ENCODE measurements around a stretch of chr10.

GRCh38 chr10:35203795-35204232 is 77.2 kb downstream of the CREM start:
- RRBS = no CpG with 5 or more reads among the region's 6 CpGs

- RRBS = no CpG with 5 or more reads among the region's 23 CpGs
Observed at GRCh38 chr10:35406638-35407466, 70.5 kb downstream of the CCNY start.

- RRBS = no CpG with 5 or more reads among the region's 9 CpGs
Observed at GRCh38 chr10:35413106-35413905, 77.0 kb downstream of the CCNY start.

DNA sequence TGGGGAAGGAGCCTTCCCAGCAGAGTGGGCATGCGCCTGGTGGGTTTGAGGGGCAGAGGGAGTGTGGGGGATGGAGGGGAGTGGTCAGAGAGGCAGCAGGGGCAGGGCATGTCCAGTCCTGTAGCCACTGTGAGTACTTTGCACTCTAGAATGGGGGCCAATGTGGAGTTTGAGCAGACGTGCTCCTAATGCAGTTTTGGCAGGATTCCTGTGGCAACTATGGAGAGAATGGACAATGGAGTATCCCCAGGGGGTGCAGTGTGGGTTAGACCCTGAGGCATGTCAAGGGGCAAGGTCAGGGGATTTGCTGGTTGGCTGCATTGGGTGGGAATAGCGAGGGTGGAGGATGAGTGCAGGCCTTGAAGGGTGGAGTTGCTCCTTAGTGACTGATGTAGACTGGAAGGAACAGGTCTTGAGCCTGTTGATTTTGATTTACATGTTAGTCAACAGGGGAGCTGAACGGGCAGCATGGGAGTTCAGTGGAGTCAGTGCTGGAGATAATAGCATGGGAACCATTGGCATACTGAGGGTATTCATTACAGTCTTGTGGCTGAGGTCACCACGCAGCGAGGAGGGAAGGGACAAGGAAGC is 112.4 kb downstream of the CCNY start:
- RRBS = no CpG with 5 or more reads among the region's 6 CpGs

GRCh38 chr10:35639943-35640517 is 2.1 kb downstream of the FZD8 start:
- RRBS = 2% methylated on average over 53 of the region's 75 CpGs

DNA sequence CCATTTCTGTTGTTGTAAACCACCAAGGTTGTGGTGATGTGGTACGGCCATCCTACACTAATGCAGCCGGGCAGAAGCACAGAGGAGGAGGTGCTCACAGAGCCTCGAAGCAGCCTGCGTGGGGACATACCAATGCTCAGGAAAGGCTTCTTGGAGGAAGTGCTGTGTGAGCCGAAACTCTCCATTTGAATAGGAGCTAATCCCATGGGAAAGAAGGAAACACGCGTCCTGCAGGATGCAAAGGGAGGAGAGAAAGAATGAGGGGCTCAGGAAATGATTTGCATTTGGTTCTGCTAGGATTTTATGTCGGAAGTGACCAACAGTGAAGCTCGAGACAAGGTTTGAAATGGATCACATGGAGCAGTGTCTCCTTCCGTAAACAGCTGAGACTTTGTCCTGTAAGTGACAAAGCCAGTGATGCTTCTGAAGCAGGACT is 477.8 kb upstream of the ANKRD30A start:
- RRBS = no CpG with 5 or more reads among the region's 10 CpGs

DNA sequence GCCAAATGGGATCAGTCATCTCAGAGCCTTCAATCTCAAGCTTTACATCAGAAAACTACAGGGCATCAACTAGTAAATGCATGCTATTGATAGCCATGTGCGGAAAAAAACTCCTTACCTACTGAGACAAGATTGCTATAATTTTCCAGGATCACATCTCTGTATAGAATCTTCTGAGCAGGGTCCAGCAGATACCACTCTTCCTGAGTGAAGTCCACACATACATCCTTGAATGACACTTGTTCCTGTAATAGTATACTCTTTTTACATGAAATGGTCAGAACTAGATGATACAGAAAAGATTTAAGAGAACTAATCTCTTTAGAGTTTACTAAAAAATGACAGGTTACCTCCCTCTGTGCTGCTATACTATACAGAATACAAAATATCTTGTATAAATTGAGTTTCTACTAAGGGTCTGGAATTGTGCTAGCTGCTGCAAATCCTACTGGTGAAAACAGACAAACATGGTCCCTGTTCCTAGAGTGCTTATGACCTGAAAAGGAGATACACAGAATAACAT is 19.5 kb downstream of the ZNF248 start:
- RRBS = no CpG with 5 or more reads among the region's 1 CpG

GRCh38 chr10:37860755-37861487 is 3.5 kb upstream of the ZNF248 start:
- RRBS = no CpG with 5 or more reads among the region's 2 CpGs

DNA sequence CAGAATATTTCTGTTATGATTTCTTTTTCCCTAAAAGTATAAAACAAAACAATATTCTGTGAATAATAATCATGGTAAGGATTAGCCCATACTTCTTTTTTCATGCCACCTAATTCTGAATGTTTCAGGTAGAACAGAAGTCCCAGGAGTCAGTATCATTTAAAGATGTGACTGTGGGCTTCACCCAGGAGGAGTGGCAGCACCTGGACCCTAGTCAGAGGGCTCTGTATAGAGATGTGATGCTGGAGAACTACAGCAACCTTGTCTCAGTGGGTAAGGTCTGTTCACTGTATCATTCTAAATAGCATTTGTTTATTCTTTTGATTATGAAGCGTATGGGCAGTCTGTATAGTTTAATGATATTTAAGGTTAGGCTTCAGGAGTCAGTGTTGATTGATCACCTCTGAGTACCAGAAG is 6.3 kb downstream of the ZNF33A start:
- RRBS = no CpG with 5 or more reads among the region's 1 CpG

DNA sequence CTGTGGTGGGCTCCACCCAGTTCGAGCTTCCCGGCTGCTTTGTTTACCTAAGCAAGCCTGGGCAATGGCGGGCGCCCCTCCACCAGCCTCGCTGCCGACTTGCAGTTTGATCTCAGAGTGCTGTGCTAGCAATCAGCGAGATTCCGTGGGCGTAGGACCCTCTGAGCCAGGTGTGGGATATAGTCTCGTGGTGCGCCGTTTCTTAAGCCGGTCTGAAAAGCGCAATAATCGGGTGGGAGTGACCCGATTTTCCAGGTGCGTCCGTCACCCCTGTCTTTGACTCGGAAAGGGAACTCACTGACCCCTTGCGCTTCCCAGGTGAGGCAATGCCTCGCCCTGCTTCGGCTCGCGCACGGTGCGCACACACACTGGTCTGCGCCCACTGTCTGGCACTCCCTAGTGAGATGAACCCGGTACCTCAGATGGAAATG is 1513.6 kb downstream of the ZNF37A start:
- RRBS = no CpG with 5 or more reads among the region's 28 CpGs

DNA sequence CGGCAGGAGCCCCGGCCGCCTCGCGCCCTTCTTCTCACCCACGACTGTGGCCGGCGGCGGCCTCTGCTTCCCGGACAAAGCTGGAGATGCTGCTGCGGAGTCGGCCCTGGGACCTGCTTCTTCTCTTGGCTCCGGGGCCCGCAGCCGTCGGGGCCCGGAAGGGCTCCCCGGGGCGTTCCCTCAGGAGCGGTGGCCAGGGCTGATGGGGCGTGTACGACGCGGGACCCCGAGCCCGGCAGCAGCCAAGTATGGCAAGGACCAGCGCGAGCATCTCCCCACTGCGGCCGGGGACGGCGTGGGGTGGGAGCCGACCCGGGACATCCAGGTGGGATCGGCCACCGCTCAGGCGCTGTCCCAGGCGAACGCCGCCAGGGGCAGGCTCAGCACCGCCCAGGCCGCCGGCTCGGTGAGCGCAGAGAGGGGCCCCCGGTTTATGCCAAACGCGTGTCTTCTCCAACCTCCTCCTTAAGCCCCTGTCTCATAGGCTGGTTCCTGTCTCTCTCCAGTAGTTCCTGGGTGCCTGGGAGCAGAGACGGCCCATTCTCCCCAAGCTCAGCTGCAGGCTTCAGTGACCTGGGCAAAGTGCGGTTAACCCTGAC is 27.5 kb upstream of the BMS1 start:
- RRBS = 5% methylated on average over 21 of the region's 50 CpGs

- RRBS = no CpG with 5 or more reads among the region's 6 CpGs
Observed at GRCh38 chr10:42798178-42798808, 15.7 kb downstream of the BMS1 start.

- RRBS = no CpG with 5 or more reads among the region's 7 CpGs
Observed at GRCh38 chr10:42989213-42989499, 87.7 kb upstream of the RET start.

DNA sequence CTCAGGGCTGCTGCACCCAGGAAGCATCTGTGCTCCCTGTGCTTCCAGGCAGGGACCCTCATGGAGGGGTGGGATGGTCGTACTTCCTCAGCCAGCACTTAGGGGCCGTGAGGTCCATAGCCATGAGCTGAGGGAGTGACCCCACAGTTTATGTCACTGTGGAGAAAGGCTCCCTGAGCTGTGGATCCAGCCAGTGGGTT is 78.5 kb upstream of the RET start:
- RRBS = no CpG with 5 or more reads among the region's 2 CpGs

DNA sequence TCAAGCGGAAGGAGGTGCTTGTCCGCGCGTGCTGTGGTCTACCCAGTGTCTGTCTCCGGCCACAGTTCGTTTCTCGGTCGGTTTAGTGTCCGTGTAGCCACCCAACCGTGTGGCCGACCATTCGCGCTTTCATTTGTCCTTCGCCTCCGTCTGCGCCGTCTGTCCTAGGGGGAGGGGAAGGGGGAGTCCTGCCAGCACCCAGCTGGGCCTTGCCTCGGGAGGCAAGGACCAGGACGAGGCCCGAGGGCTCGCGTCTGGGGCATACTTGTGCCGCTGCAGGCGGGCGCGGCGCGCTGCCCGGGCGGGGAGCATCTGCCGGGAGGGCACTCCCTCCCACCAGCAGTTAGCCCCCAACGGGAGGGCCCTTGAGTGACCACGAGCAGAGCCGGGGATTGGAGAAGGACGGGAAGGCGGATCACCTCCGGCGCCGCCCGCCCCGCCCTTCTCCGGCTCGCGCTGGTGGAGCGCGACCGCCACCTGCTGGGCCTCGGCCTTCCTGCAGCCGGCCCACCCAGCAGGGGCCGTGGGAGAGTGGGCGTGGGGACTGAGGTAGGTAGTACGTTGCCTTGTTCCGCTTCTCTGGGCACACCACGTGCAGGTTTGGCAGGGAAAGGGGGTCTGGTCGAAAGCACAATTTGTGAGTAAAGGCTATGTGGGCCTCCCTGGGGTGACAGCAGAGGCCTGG is 28.5 kb downstream of the RET start:
- RRBS = 1% methylated on average over 14 of the region's 55 CpGs

GRCh38 chr10:43172309-43173371 is 34.4 kb downstream of the CSGALNACT2 start:
- RRBS = no CpG with 5 or more reads among the region's 10 CpGs

DNA sequence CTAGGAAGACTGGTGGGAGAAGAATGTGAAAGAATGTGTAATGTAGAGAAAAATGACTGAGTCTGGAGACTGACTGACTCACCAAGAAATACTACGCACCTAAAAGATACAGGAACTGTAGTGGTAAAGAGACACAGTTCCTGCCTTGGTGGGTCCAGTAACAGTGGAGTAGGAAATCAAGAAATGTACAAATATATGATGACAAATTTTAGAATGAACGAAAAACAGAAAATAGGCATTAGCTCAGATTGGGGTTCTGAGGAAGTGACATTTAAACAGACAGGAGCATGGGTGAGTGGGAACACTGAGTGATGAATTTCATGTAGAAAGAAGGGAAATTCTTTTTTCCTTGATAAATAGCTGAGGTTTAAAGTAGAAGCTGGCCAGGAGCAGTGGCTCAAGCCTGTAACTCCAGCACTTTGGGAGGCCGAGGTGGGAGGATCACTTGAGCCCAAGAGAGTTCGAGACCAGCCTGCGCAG is 9.3 kb downstream of the HNRNPF start:
- RRBS = no CpG with 5 or more reads among the region's 5 CpGs

DNA sequence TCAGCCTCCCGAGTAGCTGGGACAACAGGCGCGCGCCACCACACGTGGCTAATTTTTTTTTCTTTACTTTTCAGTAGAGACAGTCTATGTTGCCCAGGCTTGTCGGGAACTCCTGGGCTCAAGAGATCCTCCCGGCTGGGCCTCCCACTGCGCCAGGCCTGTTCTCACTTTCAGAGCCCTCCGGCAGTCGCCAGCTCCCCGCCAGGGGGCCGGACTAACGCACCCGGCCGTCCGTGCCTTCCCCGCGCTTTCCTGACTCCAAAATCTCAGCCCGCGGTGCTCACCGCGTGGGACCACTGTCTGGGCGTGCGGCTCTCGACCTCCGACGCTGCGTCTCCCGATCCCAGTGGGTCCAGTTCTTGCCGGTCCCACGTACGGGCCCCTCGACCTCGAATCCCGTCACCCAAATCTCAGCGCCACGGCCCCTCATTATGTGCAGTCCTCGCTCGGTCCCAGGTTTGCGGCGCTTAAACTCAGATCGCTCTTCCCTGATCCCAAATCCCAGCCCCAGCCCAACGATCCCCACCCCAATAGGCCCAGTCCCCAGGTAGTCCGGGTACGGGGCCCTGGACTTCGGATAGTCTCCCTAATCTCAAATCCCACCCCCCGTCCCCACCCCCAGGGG is 837 bp downstream of the HNRNPF start:
- RRBS = 4% methylated on average over 7 of the region's 47 CpGs

DNA sequence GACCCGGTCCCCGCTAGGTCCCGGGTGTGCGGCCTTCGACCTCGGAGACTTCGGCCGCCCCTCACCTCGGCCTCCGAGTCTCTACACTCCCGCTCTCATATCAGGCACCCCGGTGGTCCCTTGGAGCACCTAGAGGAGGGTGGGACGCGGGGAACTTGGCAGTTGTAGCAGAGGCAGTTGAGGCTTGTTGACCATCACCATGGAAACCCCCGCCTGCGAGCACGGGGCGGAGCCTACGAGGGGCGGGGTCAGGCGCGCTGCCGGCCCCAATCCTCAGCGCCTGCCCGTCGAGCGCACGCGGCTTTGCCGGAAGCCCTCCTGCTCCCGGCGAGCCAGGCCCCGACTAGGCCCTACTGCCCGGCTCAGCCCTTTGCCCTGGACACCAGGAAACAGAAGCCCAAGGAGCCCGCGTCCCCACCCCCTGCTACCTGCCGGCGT is 305 bp downstream of the HNRNPF start:
- RRBS = 2% methylated on average over 22 of the region's 38 CpGs

DNA sequence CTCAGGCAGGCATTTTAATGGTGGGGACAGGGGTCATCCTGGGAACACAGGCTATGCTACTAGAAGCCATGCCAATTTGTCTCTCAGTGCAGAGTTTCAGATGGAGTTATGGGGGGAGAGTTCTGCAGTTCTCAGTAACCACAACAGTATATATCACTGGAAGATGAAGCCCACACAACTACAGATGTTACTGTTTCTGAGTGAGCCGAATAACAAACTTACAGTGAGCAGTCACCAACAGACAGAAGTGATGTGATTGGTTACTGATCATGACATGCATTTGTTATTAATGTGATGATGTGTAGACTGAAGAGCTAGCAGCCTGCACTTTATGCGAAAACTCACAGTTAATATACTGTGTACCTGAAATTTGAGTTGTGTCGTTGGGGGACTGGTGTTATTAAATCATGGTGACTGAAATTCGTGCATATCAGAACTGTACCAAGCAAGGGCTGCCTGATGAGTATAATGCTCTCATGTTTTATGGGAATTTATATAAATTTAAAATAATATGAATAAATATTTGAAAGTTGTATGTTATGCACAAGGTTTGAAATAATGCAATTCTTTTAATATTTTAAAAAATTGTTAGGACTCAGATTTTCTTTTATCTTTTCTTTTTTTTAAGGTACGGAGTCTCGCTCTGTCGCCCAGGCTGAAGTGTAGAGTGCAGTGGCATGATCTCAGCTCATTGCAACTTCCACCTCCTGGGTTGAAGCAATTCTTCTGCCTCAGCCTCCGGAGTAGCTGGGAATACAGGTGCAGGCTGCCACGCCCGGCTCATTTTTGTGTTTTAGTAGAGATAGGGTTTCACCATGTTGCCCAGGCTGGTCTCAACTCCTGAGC is 16.7 kb downstream of the ZNF487 start:
- RRBS = no CpG with 5 or more reads among the region's 10 CpGs